Choroid plexus epithelial cell (primary cell): ENCODE results near the gene SMAD3.

DNA sequence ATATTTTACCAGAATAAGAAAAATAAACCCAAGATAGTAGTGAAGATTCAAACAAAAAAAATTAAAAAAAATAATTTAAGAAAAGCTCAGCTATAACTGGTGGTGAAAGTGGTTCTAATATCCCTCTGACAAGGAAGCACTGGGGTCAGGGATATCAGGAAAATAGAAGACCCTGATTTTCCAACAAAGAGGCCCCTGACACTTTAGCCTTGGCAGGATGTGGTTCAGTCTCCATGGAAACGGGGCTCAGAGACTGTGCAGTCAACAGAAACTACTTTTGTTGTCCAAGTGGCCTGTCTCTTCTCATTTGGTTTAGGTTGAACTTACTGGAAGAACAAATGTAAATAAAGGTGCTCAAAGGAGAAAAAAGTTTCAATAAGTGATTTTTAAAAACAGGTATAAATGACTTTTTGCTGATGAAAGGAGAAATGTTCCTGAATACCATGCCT lies 27.2 kb downstream of the INTS14 start:
- RRBS: no CpG with 5 or more reads among the region's 1 CpG

GRCh38 chr15:65625420-65626117 lies 3.8 kb downstream of the SLC24A1 start:
- RRBS: no CpG with 5 or more reads among the region's 14 CpGs

DNA sequence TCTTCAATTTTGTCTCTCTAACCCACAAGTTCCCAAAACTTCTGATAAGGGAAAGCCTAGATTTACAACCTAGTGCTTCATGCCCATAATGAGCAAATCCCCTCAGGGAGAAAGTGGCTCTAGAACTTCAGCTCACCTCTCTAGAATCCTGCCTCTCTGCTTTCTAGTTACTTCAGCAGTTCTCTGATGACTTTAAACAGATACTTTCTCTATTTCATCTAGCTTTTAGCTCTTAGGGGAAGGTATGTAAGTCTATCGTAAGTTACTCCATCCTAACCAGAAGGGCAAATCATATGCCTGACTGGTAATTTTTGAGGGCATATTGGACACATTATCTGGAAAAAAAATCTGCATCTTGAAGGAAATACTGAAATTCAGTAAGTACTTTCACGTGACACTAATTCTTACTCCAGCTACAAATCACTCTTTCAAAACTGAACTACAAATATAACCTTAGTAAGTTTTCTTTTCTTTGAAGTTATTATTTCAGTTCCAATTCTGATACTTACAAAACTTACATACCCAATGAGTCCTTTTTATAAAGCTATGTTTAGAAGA lies 68.1 kb downstream of the SLC24A1 start:
- RRBS: no CpG with 5 or more reads among the region's 2 CpGs

GRCh38 chr15:65782127-65782655 lies 9.9 kb downstream of the DENND4A start:
- RRBS: no CpG with 5 or more reads among the region's 6 CpGs

GRCh38 chr15:65807808-65808072 lies 15.6 kb upstream of the DENND4A start:
- RRBS: no CpG with 5 or more reads among the region's 3 CpGs

DNA sequence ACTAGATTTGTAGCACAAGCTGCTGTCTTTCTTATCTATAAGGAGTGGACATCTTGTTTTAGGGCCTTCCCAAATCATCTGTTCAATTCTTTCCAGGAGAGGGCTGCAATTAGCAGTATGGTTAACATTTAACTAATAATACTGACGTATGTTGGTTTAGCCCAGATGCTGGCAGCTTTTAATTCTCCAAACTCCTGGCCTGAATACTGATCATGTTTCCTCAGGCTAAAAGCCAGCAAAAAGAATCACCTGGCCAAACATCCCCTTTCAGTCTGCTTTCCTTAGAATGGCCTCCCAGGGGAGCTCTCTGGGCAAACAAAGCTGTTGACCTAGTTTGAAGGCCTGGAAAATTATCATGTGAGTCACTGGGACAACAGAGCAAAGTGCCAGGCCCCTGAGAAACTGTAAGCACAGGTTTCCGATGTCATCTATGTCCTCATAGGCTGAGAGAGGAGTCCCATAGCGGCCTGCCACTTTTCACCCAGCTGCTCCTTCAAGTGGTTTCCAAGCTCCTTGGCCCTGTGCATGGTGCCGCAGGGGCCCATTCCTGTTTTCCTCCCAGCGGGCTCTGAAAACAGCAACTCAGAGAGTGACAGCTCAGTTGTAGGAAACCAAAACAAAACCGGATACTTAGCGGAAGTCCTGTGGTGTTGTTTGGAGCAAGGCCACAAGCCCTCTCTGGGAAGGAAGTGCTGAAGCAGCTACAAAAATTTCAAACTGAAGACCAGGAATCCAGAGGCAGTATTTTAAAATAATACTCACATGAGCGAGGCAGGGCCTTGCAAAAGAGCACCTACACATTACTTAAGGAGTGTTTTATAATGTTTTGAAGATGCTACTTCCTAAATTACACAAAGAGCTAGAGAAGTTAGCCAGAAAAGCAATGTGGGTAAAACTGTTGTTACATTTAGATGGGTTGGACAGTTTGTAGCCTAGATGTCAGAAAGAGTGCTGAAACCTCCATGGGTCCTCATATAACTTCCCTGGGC lies 36.5 kb upstream of the RAB11A start:
- RRBS: no CpG with 5 or more reads among the region's 8 CpGs

GRCh38 chr15:66410958-66411627 lies 24.4 kb downstream of the MAP2K1 start:
- RRBS: no CpG with 5 or more reads among the region's 2 CpGs

- RRBS: no CpG with 5 or more reads among the region's 4 CpGs
These were observed 30.8 kb downstream of the SNAPC5 start for GRCh38 chr15:66466706-66467180.

- RRBS: no CpG with 5 or more reads among the region's 18 CpGs
These were observed 53.4 kb upstream of the LCTL start for GRCh38 chr15:66618965-66619832.

- RRBS: no CpG with 5 or more reads among the region's 3 CpGs
These were observed 59.5 kb upstream of the SMAD6 start for GRCh38 chr15:66642481-66642937.

GRCh38 chr15:66644331-66644942 lies 57.6 kb upstream of the SMAD6 start:
- RRBS: no CpG with 5 or more reads among the region's 12 CpGs

- RRBS: 2% methylated on average over 27 of the region's 48 CpGs
These were observed 1.4 kb upstream of the SMAD6 start for GRCh38 chr15:66700552-66701127.

DNA sequence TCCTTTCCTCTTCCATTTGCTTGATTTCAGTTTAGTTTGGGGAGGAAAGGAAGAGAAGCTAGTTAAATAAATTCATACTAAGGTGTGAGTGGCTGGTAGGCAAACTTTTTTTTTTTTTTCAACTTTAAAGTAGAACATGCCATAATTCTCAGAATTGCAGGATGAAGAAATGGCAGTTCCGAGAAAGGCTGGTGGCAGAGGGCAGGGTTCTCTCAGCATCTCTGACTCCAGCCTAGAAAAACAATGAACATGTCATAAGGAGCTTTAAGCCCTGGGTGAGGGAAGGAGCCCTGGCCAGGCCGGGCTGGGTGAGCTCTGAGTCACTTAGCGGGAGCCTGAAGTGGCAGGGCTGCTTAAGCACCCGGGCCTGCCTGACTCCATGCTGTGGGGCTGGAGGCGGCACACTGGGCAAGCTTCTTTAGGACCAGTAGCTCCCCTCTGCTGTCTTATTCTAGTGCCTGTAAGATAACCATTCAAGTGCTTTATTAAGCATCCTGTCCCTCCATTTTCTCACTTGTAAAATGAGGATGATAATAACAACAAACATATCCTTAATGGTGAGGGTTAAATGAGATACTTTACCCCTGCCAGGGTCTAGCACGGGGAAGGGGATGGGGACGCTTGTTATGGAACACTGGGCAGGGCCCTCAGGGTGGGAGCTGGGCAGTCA lies 18.2 kb downstream of the SMAD6 start:
- RRBS: 4% methylated on average over 3 of the region's 7 CpGs

DNA sequence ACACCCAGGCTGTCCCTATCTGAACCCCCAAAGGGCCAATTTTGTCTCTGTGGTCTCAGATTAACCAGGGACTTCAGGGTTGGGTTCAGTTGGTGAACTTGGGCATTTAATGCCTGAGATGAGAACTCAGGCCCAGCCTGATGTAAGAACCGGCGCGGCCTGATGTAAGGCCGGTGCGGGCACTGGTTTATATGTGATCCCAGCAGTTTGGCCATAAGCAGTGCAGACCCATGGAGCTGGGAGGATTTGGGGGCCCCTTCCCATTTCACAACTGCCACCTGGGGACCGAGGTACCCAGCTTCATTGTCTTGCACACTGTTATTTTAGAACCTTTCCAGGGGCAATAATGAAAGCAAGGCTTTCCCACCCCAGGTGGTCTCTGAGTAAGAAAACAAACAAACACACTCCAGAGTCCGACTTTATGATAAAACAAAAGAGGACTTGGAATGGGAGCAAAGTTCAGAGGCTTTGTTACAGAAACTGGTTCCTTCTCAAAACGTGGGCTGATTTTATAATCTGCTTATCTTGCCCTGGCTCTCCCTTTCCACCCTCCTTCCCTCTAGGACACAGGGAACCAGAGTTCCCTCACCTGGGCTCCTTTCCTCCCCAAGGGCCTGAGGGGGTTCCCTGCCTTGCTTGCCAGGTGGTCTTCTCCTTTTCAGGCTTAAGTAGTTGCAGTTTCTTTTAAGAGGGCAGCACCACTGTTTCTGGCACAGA lies 68.3 kb downstream of the SMAD6 start:
- RRBS: no CpG with 5 or more reads among the region's 8 CpGs

DNA sequence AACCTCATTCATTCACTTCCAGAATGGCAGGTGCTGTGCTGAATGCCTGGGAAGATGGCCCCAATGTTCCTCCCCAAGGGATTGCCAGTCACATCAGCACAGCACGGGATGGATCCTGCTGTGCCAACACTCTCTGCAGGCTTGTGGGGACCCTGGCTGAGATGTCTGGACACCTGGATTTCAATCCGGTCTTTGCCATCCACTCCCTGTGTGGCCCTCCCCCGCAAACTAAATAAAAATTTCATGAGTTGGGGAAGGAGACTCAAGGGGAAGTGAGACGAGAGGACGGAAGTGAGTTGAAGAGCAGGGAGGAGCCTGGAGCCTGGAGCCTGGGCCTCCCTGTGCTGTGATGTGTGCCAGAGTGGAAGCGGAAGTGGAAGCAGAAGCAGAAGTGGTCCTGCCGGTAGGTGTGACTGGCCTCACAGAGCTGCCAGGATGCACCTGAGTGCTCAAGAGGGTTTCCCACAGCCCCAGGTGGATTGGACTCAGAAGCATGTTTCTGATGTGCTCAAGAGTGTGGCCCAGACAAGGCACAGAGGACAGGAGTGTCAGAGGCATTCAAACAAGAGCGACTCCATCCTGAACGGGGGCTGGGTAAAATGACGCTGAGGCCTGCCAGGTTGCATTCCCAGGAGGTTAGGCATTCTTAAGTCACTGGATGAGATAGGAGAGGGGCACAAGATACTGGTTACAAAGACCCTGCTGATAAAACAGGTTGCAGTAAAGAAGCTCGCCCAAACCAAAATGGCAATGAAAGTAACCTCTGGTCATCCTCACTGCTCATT lies 164.1 kb downstream of the SMAD6 start:
- RRBS: no CpG with 5 or more reads among the region's 11 CpGs

GRCh38 chr15:67033454-67033921 lies 31.9 kb upstream of the SMAD3 start:
- RRBS: 6% methylated on average over 9 of the region's 53 CpGs

DNA sequence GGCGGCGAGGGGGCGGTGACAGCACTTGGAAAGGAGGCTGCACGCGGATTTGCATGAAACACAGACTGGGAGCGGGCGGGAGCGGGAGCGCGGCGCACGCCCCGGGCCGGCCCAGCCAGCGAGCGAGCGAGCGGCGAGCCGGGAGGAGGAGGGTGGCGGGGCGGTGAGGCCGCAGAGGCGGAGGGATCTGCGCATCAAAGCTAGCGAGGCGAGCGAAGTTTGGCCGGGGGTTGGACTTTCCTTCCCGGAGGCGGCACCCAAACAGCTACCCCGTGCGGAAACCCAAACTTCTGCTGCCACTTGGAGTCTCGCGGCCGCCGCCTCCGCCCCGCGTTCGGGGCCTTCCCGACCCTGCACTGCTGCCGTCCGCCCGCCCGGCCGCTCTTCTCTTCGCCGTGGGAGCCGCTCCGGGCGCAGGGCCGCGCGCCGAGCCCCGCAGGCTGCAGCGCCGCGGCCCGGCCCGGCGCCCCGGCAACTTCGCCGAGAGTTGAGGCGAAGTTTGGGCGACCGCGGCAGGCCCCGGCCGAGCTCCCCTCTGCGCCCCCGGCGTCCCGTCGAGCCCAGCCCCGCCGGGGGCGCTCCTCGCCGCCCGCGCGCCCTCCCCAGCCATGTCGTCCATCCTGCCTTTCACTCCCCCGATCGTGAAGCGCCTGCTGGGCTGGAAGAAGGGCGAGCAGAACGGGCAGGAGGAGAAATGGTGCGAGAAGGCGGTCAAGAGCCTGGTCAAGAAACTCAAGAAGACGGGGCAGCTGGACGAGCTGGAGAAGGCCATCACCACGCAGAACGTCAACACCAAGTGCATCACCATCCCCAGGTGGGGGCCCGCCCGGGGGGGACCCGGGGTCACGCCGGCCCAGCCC lies at the start of gene SMAD3:
Gene SMAD3 (plus strand): TSS at position 56 of the 860 bp plus-strand sequence.
- RRBS: 2% methylated on average over 39 of the region's 102 CpGs

- RRBS: no CpG with 5 or more reads among the region's 11 CpGs
These were observed 22.8 kb downstream of the SMAD3 start for GRCh38 chr15:67088140-67088646.

GRCh38 chr15:67103077-67104099 lies 38.0 kb downstream of the SMAD3 start:
- RRBS: no CpG with 5 or more reads among the region's 16 CpGs

GRCh38 chr15:67108288-67108939 lies 43.0 kb downstream of the SMAD3 start:
- RRBS: no CpG with 5 or more reads among the region's 5 CpGs